AG10803 (cell line): ENCODE measurements around a stretch of chr2.

DNA sequence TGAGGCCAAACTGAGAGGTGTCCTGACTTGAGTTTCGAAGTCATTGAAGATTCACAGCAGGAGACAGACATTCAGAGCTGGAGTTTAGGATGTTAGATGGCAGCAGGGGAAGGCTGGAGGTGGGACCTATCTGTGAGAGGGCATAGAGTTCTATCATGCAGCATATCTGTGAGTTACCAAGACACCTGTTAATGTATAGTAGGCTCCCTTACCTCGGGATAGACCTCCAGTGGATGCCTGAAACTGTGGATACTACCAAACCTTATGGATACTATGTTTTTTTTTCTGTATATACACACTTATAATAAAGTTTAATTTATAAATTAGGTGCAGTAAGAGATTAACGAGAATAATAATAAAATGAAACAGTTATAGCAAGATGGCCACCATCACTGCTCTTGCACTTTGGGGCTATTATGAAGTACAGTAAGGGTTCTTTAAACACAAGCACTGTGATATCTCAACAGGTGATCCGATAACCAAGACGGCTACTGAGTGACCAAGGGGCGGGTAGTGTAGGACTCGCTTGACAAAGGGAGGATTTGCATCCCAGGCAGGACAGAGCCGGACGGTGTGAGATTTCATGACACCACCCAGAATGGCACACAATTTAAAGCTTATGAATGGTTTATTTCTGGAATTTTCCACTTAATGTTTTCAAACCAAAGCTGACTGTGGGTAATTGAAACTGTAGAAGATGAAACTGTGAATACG is 214.9 kb upstream of the FAM240C start:
- RRBS: no CpG with 5 or more reads among the region's 10 CpGs